ENCODE results near the genes SEMA6C, RFX5 and MRPL9.

- RRBS: 100% methylated on average over 2 of the region's 8 CpGs
Measured at GRCh38 chr1:151054798-151055935, 4.3 kb downstream of the CDC42SE1 start.

GRCh38 chr1:151071651-151072001, 1.1 kb downstream of the GABPB2 start:
- RRBS: no CpG with 5 or more reads among the region's 10 CpGs

DNA sequence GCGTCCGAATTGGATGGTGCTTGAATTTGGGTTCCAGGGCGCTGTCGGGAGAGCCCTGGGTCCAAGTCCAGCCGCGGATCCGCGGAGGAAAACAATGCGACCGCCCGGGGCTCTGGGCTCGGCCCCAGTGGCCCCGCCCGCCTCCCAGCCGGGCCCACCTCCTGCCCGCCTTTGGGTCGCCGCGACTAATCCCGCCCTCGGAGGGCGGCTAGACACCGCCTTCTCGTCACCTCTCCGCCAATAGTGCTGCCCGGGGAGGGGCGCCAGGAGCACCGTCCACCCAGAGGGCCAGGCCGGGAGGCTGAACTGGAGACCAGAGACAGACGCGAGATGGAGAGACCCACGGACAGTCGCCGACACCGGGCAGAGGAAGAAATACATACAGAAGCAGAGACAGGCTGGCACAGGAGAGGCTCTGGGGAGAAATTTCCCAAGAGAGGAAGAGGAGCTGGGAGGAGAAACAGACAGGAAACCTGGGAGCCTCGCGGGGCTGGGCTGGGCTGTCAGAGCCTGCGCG, at the start of gene SEMA6C:
Gene SEMA6C (minus strand): TSS at position 96 of the 517 bp plus-strand sequence.
- RRBS: 19% methylated on average over 17 of the region's 39 CpGs

- RRBS: no CpG with 5 or more reads among the region's 3 CpGs
Measured at GRCh38 chr1:151168929-151169147, 2.9 kb downstream of the SCNM1 start.

DNA sequence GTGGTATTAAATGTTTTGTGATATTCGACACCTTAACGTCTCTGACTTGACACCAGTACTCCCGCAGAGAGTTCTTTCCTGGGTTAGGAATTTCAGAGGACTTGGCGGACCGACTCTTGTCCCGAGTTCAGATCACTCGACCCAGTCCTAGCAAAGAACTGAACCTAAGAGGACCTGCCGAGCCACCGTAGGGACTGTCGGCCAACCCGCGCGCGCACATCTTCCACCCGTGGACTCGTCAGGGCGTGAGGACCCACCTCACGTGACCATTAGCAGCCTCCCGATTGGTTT, 213 bp upstream of the PIP5K1A start:
- RRBS: no CpG with 5 or more reads among the region's 19 CpGs

GRCh38 chr1:151248848-151249222, 5.7 kb upstream of the PSMD4 start:
- RRBS: no CpG with 5 or more reads among the region's 1 CpG

DNA sequence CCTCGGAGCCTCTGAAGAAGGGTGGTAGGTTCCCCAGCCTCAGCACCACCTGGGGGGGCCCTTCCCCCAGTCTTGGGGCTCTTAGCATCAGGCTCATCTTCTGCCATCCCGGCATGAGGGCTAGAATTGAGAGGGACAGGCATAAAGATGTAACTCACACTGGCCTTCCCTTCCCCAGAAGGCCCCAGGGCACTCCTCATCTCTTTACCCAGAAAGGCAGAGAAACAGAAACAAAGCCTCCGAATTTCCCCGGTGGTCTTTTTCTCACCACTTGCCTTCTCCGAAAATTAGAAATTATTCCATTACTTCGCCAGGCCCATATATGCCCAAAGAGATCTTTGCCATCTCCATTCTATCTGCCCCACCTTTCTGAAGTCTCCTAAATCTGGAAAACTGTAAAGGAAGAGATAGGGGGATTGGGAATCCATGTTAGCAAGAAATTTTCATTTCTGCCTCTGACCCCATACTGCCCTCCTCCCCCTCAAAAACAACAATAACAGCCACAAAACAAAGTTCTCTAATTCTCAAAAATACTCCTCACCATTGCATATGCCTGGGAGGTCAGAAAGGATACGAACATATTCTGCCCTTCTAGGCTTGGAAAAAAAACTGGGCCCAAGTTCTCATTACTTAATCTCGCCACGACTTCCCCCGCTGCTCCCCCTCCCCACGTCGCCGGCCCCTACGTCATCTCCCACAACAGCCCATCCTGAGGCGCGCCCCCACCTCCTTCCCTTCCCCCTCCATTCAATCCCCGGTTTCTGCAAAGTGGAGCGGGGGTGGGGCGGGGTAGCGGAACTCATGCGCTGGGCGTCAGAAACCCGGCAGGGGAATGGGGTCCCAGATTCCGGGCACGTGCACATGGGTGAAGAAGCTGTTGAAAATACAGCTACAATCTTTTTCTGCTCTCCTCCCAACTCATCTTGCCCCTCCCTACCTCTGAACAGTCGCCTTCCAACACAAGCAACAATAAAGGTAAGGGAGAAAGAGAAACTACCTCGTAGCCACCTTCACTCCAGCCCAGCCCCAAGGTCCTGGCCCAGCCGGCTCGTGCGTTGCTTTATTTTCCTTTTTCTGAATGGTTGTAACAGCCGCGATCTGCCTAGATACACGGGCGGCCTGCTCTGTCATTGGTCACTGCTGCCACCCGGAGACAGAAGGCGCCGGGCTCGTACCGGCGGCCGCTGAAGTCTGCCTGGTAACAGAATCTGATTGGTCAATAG, at the start of gene RFX5:
Gene RFX5 (minus strand): TSS at position 1,039 of the 1,223 bp plus-strand sequence.
- RRBS: 1% methylated on average over 14 of the region's 41 CpGs

GRCh38 chr1:151459745-151460134, 446 bp upstream of the POGZ start:
- RRBS: no CpG with 5 or more reads among the region's 4 CpGs

DNA sequence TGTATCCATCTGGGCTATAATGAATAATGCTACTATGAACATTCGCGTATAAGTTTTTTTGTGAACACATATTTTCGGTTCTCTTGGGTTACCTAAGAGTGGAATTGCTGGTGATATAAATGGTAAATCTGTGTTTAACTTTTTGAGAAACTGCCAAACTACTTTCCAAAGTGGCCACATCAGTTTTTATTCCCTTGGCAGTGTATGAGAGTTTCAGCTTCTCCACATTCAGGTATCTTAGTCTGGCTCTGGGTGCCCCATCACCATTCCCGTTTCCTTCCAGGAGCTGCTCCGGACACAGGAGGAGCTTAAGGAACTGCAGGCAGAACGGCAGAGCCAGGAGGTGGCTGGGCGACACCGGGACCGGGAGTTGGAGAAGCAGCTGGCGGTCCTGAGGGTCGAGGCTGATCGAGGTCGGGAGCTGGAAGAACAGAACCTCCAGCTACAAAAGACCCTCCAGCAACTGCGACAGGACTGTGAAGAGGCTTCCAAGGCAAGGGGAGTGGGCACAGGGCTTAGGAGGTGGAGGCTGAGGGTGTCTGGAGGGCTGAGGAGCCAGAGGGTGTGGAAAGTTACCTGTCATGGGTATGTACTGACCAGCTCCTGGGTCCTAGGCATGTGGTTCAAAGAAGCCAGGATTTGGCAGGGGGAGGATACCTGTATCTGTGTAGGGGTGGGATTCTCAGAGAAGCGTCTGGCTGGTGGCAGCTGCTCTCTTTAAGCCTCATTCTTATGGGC, 10.9 kb upstream of the TUFT1 start:
- RRBS: 96% methylated on average over 4 of the region's 15 CpGs

GRCh38 chr1:151558971-151559548, 19.0 kb downstream of the TUFT1 start:
- RRBS: no CpG with 5 or more reads among the region's 5 CpGs

DNA sequence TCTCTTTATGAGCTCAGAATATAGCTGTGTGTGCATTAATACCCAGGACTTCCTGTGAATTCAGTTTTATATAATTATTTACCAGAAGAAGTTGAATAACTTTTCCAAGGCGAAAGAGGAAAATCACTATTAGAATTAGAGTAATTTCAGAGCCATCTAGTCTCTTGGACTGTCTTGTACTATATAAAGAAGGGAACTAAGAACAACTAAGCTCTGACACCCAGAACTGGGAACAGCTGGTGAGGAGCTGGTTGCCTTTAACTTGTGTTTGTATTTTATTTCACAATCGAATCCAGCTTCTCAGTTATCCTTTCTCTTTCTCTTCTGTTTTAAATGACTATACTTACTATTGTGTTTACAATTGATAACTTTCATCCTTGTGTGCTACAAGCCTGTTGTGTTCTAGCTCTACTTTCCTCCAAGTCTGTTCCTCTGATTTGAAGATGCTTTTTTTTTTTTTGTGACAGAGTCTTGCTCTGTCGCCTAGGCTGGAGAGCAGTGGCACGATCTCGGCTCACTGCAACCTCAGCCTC, 8.5 kb downstream of the SNX27 start:
- RRBS: no CpG with 5 or more reads among the region's 5 CpGs

DNA sequence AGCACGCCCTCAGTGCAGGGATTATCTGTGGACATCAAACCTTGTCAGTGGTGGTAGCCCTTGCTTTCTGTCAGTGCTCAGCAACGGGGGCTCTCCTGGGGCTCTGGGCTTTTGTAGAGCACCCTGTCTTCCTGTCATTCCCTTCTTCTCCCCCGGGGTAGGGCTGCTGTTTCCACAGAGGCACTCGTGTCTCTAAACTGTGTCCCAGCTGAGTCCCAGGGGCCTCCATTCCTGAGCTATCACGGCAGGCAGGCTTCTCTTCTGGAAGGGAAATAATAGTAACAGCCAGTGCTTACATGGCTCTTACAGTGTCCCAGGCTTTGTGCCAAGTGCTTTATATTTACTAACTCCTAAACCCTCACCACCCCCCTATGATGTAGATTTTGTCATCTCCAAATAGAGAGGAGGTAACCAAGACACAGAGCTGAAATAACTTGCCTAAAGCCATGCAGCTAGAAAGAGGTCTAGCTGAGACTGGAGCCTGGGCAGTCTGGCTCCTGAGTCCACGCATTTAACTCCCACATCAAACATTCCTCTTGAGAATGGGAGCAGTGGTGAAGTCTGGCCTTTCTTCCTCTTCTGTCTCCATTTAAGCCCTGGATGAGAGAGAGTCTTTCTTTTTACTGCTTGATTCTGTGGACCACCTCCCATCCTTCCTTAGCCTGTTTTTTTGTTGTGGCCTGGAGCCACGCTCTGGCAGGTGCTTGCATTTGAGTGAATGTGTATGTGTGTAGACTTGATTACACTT, 1.5 kb upstream of the CELF3 start:
- RRBS: no CpG with 5 or more reads among the region's 7 CpGs

DNA sequence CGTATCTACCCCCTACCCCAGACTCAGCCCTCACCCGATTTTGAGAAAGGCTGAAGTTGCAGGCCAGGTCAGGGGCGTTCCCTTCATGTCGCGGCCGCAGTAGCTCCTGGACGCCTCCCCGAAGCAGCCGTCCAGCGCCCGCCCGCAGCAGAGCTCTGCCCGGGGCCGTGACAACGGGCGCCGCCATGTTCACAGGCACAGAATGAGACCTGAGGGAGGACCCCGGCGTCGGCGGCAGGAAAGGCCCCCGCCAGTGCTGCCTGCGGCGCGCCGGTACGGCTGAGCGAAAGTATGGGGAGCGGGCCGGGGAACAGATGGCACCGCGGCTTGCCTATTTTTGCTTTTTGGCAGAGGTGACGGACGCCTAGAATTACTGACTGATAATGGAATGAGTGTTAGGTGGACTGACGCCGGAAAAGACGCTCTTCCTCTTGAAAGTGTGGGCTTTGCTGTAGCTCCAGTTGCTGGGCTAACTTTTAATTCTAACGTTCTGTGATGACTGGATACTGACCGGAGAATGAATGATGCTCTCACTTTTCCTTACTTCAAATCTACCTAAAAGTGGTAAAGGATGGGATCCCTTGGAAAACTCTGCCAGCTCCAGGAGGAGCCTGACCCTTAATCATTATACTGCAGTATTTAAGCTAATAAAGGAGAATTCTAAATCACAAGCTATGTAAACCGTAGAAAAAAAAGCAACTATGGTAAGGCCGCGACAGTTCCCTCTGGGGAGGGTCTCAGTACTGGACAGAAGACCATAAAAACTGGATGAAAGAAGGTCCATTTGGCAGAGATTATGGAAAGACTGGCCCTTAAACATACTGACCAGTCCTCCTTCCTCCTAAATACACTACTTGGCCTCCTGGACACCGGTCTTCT, at the start of gene MRPL9:
Gene MRPL9 (minus strand): TSS at position 204 of the 879 bp plus-strand sequence.
- RRBS: under 1% methylated on average over 19 of the region's 43 CpGs

GRCh38 chr1:151773673-151774091, 10.4 kb upstream of the MRPL9 start:
- RRBS: no CpG with 5 or more reads among the region's 5 CpGs

GRCh38 chr1:151778534-151779147, 11.7 kb downstream of the TDRKH start:
- RRBS: no CpG with 5 or more reads among the region's 5 CpGs

DNA sequence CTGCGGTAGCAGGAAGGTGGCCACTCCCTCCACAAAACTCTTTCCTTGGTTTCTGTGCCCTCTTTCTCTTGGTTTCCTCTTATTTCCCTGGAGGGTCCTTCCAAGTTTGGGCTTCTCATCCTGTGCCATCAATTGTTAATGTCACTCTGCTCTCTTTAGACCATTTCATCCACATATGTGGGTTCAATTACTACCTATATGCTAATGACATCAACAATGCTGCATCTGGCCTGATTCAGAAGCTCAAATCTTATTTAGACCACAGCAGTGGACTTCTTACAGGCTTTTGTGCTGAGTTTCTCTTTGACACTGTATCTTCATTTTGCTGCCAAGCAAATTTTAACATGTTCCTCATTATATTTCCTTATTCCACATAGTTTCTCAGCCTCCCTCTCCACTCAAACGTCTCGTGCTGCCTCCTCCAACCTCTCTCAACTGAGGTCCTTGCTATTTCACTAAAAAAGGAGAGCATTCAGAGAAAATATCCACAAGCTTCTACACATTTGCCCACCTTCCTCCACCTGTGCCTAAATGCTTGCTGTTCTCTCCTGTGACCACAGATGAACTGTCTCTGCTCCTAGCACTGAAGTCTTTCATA, 6.6 kb downstream of the TDRKH start:
- RRBS: no CpG with 5 or more reads among the region's 3 CpGs

DNA sequence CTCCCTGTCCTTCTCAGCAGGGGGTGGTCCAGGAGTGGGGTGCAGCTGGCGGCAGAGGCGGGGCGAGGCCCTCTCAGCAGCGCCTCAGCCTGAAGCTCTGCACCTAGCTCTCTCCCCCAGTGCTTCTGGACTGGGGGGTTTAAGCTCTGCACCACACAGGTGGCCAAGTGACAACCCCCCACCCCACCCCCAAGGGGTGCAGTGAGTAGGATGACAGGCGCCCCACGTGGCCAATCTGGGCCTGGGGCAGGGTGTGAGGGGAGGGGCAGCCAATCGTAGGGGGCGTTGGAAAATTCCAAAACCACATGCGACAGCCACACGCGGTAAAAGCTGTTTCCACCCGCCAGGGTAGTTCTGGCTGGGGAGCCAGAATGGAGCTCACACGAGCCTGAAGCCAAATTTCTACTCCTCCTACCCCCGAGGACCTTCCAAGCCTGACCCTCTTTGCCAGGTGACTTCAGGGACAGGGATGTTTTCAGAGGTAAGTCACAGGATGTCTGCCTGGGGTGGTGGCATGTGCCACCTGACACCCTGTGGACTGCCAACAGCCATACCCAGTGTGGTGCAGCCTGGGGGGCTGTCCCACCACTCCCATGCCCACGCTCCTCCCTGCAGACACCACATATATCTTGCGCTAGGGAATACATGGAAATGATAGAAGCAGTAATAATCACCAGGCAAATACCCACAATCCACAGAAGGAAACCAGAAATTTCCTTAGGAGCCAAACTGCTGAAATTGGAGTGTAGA, 5.5 kb downstream of the RORC start:
- RRBS: no CpG with 5 or more reads among the region's 16 CpGs

GRCh38 chr1:151851694-151852470, 1.6 kb downstream of the THEM5 start:
- RRBS: no CpG with 5 or more reads among the region's 14 CpGs

DNA sequence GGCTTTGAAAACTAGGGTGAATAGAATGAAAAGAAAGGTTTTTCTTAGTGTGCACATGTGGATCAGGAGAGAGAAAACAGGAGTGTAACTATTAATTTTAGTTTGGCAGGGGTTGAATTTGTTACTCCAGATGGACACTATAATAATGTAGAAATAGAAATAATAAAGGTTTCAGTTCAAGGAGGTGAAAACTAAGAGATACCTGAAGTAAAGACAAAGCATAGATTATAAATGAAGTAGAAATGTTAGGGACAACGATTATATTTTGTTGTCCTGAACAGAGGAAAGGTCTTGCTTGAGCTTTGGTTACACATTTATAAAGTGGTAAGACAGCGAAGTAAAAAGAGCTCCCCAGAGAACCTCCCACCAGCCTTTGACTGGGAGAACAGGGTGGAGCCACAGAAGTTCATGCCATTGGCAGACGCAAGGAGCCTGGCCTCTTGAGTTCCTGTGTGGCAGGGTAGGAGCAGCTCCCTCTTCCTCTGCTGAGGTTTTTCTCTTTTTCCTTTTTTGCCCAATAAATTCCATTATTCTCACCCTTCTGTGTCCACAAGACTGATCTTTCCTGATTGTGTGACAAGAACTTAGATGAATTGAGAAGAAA, 4.4 kb downstream of the THEM4 start:
- RRBS: no CpG with 5 or more reads among the region's 3 CpGs

DNA sequence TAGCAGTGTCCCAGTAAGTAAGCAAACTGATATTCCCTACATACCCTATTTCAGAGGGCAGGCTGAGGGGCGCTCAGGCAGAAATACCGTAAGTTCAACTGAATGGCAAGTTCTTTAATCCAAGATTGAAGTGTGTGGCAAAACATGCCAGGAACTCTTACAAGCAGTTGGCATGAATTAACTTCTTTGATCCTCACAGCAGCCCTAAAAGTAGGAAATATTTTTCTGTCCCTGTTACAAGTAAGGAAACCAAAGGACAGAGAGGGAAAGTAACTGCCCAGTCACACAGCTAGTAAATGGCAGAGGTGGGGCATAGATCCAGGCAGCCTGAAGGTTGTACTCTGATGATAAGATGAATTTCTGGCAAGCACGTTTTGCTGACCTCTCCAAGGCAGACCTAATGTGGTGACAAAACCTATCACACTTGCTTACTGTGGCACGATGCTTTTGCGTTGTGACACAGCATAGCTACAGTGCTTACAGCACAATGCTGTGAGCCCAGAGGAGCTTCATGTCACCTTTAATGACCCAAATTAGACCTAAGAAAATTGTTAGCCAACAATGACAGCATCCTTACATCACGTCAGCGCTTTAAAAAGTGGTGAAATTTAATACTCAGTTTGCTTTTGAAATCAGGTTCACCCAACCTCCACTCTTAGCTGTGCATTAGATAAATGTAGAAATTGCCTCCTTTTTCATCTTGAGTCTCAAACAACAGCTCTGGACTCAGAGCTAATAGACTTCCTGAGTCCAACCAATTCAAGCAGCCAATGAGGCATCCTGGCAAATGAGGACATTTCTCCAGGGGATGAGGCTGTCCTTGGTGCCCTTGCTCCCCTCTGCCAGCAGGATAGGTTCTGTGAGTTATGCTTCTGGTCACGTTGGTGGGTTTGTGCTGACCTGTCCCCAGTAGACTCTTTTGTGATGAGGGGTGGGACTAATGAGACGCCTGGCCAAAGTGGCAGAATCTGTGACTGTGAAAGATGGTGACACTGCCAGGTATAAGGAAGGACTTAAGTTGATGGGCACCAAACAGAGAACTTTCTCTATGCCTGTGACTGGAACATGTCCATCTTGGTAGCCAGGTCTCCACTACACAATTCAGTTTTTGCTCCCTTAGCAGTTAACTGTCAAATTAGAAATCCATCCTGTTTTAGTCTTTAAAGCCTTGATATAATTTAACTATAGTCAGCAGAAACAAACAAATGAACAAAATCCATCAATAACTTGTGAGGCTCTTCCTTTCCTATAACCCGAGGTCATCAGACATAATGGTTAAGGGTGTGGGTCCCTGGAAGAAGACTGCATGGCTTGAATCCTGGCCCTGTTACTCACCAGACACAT, 35.3 kb upstream of the THEM4 start:
- RRBS: no CpG with 5 or more reads among the region's 10 CpGs